ENCODE measurements around the genes EML3 and BSCL2.

DNA sequence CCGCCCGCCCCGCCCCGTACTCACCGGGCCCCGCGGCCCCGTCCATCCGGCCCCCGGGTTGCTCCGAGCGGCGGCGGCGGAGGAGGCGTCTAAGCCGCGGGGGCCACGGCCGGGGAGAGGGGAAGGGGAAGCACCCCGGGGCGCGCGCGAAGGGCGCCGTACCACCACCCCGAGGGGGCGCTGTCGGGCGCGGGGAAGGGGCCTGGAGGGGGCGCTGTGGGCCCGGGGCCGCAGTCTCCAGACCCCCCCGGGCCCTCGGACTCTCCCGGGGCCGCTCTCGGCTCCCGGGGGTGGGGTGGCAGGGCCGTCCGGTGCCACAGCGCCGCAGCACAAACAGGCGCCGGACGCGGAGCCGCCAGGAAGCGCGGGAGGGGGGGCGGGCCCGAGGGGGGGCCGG, at the start of gene EML3:
EML3 (minus strand) TSS at position 364 of the 397 bp plus-strand sequence.
- PRO-cap, result no peak
- RAMPAGE, long total RNA, result no peak

DNA sequence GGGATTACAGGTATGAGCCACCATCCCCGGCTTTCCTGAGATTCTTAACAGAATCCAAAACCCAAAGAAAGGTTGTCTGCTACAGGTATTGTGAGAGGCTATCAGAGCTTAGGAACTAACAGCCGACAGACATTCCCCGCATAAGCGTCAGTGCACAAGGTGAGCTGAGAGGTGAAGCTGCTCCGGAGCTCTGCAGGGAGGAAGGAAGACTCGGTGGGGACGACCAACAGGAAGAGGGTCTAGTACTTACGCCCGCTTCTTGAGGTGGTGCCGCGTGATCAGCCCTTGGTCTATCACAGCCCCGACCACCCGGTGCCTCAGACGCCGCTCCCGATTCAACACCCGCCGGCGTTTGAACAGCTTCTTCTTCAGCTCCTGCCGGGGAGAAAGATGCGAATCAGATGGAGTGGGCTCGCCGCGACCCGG, 398 bp downstream of the C11orf98 start:
- PRO-cap, result no peak
- RAMPAGE, long total RNA, result no peak

- PRO-cap, result no peak
- RAMPAGE, long total RNA, result start-site peak on the minus strand at chr11:62707303-62707567, 440 and 686 reads in 2 replicates; start-site peak on the plus strand at chr11:62707660-62707720, 1,520 and 1,306 reads in 2 replicates
Observed at GRCh38 chr11:62707029-62708036, at the start of gene BSCL2. Gene BSCL2 (minus strand): TSS chr11:62707424.

GRCh38 chr11:62708773-62709388, 1.4 kb downstream of the GNG3 start:
- PRO-cap, result no peak
- RAMPAGE, long total RNA, result no peak

DNA sequence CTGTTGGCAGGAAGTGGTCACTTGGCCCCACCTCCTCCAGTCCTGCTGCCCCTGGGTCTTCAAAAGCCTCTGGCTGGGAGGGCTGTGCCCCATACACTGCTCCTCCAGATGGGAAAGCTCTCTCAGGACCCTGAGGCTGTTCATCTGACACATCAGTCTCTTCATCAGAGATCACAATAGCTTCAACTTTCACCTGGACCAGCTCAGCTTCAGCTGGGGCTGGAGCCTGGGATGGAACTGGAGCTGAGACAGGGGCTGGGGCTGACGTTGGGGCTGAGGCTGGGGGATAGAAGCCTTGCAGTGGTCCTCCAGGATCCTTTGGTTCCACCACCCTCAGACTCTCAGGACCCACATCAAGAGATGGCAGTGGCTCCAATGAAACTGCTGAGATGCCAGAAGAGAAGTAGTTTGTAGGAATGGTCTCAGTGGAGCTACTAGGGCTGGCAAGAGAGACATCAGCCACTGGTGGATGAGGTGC, 1.4 kb downstream of the ZBTB3 start:
- PRO-cap, result no peak
- RAMPAGE, long total RNA, result no peak

DNA sequence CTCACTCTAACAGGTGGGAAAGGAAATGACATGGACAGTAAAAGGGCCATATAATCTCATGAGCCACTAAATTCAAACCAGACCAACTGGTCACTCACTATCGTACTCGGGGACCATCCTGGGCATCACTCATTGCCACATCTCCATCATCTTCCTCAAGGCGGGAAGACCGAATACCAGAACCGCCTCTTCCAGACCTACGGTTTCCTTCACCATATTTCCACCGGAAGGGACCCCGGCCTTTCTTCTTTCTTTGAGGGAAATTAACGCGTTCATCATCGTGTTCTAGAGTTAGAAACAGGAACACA, 1.6 kb downstream of the NXF1 start:
- PRO-cap, result no peak
- RAMPAGE, long total RNA, result no peak

- PRO-cap, result no peak
- RAMPAGE, long total RNA, result no peak
Observed at GRCh38 chr11:62853244-62853616, 13.8 kb upstream of the WDR74 start.

DNA sequence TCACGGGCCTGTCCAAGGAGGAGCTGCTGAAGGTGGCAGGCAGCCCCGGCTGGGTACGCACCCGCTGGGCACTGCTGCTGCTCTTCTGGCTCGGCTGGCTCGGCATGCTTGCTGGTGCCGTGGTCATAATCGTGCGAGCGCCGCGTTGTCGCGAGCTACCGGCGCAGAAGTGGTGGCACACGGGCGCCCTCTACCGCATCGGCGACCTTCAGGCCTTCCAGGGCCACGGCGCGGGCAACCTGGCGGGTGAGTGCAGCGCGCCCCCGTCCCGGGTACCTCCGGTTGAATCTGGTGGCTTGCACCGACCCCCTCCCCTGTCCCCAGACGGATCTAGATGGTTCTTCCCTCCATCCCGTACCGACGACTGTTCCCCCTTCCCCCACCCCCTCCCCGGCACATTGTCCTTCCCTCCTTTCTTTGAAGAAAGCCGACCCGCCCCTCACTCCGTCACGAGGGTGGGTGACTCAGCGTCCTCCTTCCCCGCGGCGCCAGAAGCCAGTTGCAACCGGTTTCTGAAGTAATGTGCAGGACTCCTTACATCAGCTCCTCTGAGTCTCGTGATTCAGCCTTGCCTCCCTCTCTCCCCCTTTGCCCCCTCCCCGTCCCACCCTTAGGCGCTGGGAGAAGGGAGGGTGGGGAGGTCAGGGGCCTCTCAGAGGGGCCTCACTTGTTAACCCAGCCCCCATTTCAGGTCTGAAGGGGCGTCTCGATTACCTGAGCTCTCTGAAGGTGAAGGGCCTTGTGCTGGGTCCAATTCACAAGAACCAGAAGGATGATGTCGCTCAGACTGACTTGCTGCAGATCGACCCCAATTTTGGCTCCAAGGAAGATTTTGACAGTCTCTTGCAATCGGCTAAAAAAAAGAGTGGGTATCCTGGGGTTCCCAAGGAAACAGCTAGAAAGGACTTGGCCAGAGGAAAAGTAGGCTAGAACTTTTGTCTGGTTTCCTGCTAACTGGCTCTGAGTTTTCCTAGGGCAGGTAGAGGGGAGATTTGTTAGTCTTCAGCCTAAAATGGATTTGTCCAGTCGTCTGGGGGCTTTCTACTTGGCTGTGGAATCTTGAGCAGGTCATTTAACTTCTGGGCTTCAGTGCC, 853 bp downstream of the SLC3A2 start:
- PRO-cap, result no peak
- RAMPAGE, long total RNA, result start-site peak on the plus strand centred at position 531 of the sequence, 147 bp wide, 41 and 44 reads in 2 replicates

GRCh38 chr11:62888898-62889290, 8.2 kb downstream of the SLC3A2 start:
- PRO-cap, result no peak
- RAMPAGE, long total RNA, result no peak

GRCh38 chr11:62926122-62926594, 5.0 kb upstream of the CHRM1 start:
- PRO-cap, result no peak
- RAMPAGE, long total RNA, result no peak

- PRO-cap, result no peak
- RAMPAGE, long total RNA, result no peak
Observed at GRCh38 chr11:63245583-63246072, 2.2 kb upstream of the SLC22A25 start.

GRCh38 chr11:63530674-63531081, 5.9 kb upstream of the PLAAT4 start:
- PRO-cap, result no peak
- RAMPAGE, long total RNA, result no peak

- PRO-cap, result no peak
- RAMPAGE, long total RNA, result no peak
Observed at GRCh38 chr11:63537148-63537947, 740 bp downstream of the PLAAT4 start.

DNA sequence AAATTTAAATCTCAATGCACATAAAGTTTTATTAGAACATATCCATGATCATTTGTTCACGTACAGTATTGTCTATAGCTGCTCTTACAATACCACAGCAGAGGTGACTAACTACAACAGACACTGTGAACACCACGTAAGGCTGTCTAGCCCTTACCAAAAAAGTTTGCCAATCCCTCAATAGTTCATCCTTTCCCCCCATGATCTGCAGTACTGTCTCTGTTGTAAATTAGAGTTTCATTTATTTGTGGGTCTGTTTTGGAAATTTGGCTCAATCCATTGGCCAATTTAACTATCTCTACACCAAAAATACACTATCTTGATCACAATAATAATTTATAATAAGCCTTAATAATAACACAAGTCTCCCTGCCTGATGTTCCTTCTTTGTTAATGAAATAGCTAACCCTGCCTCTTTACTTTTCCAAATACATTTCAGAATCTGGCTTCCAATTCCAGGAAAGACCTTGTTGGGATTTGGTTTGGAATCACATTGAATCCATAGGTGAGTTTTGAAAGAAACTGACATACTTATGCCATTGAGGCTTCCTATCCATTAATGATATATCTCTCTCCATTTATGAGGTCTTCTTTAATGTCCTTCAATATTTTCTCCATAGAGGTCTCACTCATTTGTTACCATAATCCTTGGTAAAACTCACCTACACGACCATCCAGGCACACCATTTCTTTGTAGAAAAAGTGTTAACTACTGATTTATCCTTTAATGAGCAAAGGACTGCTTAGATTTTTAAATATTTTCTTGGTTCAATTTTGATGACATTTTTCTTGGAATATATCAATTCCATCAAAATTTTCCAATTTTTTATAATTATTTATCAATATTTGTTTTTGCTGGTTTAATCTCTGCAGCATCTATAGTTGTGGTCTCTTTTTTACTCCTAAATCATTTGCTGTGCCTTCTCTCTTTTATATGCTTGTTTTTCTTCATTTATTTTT, 6.8 kb upstream of the PLAAT2 start:
- PRO-cap, result no peak
- RAMPAGE, long total RNA, result no peak

DNA sequence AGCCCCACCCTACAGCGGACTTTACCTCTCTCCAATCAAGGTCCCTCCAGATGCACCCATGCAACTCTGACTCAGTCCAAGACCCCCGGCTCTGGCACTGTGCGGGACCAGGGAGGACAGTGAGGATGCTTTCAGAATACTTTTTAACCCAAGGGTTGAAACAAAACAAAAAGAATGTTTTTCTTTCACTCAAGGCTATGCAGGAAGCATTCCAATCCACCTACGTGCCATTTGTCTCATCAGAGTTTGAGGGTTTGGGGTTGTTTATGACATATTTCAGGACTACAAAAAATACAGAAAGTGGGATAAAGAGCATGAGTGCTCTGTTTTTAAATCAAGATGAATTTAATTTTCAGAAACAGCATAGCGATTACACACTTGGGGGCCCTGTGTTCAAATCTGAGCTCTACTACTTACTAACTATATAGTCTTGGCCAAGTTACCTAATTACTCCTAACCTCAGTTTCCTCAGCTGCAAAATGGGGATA, 5.8 kb downstream of the PLAAT3 start:
- PRO-cap, result no peak
- RAMPAGE, long total RNA, result no peak

DNA sequence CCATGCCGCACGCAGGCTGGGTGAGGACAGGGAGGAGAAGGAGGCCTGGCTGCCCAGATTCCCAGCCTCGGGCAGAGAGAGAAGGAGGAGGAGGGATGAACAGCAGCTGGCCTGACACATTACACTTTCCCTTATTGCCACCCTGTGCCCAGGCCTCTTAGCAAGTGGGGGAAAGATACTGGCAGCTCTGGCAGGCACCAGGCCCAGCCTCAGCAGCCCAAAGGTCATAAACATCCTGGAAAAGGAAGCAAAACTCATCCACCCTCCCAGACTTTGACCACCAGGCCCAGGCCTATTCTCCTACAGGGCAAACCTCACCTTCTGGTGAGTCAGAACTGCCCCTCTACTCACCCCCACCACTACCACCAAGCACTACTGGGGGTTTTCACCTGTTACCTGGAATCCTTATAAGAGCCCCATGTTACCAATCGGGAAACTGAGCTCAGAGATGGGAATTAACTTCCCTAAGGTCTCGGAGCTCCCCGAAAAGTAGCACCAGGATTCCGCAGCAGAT, 4.6 kb downstream of the PLAAT3 start:
- PRO-cap, result no peak
- RAMPAGE, long total RNA, result no peak

DNA sequence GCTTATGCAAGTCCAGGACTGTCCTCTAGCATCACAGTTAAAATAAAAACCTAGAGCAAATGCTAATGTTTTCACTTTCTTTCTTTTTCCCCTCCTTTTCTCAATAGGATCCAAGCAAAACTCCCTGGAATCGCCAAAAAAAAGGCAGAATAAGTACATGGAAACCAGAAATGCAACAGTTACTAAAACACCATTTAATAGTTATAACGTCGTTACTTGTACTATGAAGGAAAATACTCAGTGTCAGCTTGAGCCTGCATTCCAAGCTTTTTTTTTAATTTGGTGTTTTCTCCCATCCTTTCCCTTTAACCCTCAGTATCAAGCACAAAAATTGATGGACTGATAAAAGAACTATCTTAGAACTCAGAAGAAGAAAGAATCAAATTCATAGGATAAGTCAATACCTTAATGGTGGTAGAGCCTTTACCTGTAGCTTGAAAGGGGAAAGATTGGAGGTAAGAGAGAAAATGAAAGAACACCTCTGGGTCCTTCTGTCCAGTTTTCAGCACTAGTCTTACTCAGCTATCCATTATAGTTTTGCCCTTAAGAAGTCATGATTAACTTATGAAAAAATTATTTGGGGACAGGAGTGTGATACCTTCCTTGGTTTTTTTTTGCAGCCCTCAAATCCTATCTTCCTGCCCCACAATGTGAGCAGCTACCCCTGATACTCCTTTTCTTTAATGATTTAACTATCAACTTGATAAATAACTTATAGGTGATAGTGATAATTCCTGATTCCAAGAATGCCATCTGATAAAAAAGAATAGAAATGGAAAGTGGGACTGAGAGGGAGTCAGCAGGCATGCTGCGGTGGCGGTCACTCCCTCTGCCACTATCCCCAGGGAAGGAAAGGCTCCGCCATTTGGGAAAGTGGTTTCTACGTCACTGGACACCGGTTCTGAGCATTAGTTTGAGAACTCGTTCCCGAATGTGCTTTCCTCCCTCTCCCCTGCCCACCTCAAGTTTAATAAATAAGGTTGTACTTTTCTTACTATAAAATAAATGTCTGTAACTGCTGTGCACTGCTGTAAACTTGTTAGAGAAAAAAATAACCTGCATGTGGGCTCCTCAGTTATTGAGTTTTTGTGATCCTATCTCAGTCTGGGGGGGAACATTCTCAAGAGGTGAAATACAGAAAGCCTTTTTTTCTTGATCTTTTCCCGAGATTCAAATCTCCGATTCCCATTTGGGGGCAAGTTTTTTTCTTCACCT, 10.1 kb downstream of the ZFTA start:
- PRO-cap, result no peak
- RAMPAGE, long total RNA, result no peak

- PRO-cap, result no peak
- RAMPAGE, long total RNA, result no peak
Observed at GRCh38 chr11:63762007-63762445, 6.5 kb downstream of the ZFTA start.

- PRO-cap, result no peak
- RAMPAGE, long total RNA, result no peak
Observed at GRCh38 chr11:63872022-63872874, 33.3 kb downstream of the MARK2 start.

DNA sequence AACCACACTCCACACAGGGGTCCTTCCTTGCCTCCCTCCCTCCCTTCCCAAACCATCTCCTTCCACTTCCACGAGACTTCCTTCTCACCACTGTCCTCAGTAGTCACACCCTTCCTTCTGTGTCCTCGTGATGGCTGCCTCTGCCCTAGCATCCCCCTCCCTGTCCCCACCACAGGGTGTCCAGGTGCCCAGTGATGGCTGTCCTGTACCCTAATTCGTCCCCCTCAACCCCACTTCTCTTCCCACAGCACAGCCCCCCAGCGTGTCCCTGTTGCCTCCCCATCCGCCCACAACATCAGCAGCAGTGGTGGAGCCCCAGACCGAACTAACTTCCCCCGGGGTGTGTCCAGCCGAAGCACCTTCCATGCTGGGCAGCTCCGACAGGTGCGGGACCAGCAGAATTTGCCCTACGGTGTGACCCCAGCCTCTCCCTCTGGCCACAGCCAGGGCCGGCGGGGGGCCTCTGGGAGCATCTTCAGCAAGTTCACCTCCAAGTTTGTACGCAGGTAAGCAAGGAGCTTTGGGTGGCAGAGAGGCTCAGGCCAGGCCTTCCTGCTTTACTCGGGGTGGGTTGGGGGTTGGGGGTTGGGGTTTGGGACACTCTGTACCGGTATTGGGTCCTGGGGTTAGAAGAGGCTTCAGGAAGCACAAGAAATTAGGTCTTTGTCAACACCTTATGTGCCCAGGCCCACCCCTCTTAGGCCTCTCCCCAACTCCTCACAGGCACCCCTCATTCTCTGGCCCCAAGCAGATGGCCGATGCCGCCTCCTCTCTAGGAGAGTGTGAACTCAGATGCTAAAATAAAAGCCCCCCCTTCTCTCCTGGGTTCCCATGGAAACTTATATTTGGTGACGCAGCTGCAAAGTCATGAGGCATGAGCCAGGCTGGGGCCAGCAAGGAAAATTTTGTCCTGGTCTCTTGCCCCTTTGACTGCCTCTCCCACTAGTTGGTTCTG, 12.1 kb downstream of the RCOR2 start:
- PRO-cap, result no peak
- RAMPAGE, long total RNA, result no peak